Liver (tissue), 9 donors: ENCODE results near the gene ASAP2.

GRCh38 chr2:8140963-8141960 is 540.6 kb upstream of the ID2 start:
- PRO-cap, 5 experiments: peak in 2 of 5 experiments; most common plus-strand start chr2:8141554 (in 1); most common minus-strand start chr2:8141415 (in 1)
- RAMPAGE, long total RNA, 2 experiments: no peak in any of the 2 experiments
- RRBS: no CpG with 5 or more reads among the region's 6 CpGs

DNA sequence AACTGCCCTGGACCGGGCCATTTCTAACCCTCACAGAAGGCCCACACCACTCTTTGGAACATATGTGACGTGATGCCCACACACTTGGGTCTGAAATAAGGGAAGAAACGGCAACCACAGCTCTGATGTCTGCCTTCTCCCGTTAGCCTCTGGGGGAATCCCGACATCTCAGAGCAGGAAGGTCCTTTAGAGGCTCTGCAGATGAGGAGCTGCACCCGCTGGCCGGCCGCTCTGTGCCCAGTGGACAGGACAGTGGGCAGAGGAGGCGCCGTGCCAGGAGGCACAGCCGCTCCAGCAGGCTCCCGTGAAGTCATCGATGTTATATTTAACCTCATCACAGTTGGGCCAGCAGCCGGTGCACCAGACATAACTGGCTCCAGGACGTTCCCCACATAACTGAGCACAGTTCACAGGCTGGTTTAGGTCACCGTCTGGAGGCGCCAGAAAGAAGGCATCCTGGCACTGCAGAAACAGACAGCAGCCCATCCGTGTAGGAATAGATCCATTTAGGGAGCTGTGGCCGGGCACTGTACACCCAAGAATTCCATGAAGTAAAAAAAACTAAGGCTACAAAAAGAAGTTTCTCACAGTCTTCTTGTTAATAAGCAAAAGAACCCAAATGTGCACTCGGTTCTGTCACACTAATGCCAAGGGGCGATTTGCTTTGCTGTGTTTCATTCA is 461.8 kb upstream of the ID2 start:
- PRO-cap, 5 experiments: no peak in any of the 5 experiments
- RAMPAGE, long total RNA, 2 experiments: no peak in any of the 2 experiments
- RRBS: 100% methylated on average over 1 of the region's 21 CpGs

DNA sequence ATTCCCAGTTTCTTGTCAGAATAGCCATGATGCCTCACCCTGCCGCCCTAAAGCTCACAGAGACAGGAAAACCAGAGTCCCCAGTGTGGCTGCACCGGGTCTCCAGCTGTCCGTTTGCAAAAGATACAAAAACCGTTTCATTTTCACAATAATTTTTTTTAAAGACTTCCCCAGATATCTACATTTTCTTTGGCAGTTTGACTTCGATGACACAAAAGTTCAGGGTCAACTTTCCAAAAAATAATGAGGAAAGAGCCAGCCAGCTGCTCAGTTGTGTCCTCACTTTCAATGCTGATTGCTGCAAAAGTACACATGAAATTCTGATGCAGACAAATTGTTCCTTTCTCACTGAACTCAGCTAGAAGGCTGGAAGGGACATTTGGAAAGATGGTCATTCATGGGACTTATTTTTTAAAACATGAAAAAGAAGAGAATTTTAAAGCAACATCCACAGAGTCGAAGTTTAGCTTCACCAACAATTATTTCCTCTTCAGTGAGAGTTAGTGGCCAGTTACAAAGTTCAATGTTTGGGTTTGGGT is 442.9 kb upstream of the ID2 start:
- PRO-cap, 5 experiments: peak in 5 of 5 experiments; most common plus-strand start position 361 of the sequence (in 2); most common minus-strand start position 116 of the sequence (in 5)
- RAMPAGE, long total RNA, 2 experiments: no peak in any of the 2 experiments
- RRBS: no CpG with 5 or more reads among the region's 6 CpGs

- PRO-cap, 5 experiments: no peak in any of the 5 experiments
- RAMPAGE, long total RNA, 2 experiments: no peak in any of the 2 experiments
- RRBS: no CpG with 5 or more reads among the region's 7 CpGs
Observed at GRCh38 chr2:8379960-8380487, 301.8 kb upstream of the ID2 start.

- PRO-cap, 5 experiments: no peak in any of the 5 experiments
- RAMPAGE, long total RNA, 2 experiments: no peak in any of the 2 experiments
- RRBS: no CpG with 5 or more reads among the region's 4 CpGs
Observed at GRCh38 chr2:8409227-8409575, 272.7 kb upstream of the ID2 start.

- PRO-cap, 5 experiments: no peak in any of the 5 experiments
- RAMPAGE, long total RNA, 2 experiments: no peak in any of the 2 experiments
- RRBS: no CpG with 5 or more reads among the region's 10 CpGs
Observed at GRCh38 chr2:8411642-8412028, 270.2 kb upstream of the ID2 start.

DNA sequence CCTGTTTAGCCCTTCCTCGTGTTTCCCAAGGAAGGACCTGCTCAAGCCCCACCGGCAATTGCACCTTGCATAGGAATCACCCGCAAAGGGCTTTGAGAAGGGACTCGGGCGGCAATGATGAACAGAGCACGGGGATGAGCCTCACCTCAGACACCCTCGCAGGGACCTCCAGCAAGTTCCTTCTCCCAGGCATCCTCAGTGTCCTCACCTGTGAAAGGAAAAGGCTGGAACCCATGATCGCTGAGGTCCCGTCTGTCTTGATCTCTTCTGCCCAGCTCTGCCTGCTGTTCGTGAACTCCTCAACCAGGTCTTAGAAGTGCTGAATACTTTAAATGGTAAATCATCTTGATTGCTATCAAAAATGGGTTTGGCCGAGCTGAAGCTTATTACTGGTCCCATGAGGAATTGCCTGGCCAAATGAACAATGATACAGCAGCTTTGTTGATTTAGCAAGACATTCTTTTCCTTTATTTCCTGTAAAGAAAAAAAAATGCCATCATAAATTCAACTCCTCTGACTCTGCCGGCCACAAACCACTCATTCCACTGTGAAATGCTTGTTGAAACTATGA is 74.4 kb upstream of the ID2 start:
- PRO-cap, 5 experiments: no peak in any of the 5 experiments
- RAMPAGE, long total RNA, 2 experiments: no peak in any of the 2 experiments
- RRBS: no CpG with 5 or more reads among the region's 12 CpGs

- PRO-cap, 5 experiments: peak in 1 of 5 experiments; most common plus-strand start chr2:8627269 (in 1)
- RAMPAGE, long total RNA, 2 experiments: start-site peak on the minus strand in 1 of 2 experiments, at chr2:8627169-8627261 at its widest, 6 reads per replicate
- RRBS: 60% methylated on average over 1 of the region's 18 CpGs
Observed at GRCh38 chr2:8626920-8627573, 54.8 kb upstream of the ID2 start.

DNA sequence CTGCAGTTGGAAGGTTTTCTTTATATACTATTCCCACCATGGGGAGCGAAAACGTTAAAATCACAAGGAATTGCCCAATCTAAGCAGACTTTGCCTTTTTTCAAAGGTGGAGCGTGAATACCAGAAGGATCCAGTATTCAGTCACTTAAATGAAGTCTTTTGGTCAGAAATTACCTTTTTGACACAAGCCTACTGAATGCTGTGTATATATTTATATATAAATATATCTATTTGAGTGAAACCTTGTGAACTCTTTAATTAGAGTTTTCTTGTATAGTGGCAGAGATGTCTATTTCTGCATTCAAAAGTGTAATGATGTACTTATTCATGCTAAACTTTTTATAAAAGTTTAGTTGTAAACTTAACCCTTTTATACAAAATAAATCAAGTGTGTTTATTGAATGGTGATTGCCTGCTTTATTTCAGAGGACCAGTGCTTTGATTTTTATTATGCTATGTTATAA is 2.1 kb downstream of the ID2 start:
- PRO-cap, 5 experiments: no peak in any of the 5 experiments
- RAMPAGE, long total RNA, 2 experiments: no peak in any of the 2 experiments
- RRBS: no CpG with 5 or more reads among the region's 3 CpGs

- PRO-cap, 5 experiments: peak in 2 of 5 experiments; most common plus-strand start chr2:8821551 (in 2); most common minus-strand start chr2:8821354 (in 1)
- RAMPAGE, long total RNA, 2 experiments: no peak in any of the 2 experiments
- RRBS: no CpG with 5 or more reads among the region's 4 CpGs
Observed at GRCh38 chr2:8821151-8821624, 16.2 kb downstream of the KIDINS220 start.

DNA sequence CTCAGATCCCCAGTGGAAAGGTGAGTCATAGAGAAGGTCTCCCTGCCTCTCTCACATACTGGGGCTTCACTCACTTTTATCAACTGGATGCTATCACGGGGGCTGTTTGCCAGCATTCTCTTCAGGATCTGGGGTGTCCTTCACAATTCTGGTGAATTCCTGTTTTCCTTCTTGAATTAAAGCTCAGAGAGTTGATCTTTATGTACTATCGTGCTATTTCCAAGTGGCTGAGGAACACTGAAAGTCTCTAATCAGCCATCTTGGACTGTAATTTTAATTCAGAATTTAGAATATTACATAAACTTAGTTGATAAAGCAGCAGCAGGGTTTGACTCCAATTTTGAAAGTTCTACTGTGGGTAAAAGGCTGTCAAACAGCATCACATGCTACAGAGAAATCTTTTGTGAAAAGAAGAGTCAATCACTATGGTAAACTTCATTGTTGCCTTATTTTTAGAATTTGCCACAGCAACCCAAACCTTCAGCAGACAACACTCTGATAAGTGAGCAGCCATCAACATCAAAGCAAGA is 48.1 kb downstream of the MBOAT2 start:
- PRO-cap, 5 experiments: no peak in any of the 5 experiments
- RAMPAGE, long total RNA, 2 experiments: no peak in any of the 2 experiments
- RRBS: no CpG with 5 or more reads among the region's 2 CpGs

DNA sequence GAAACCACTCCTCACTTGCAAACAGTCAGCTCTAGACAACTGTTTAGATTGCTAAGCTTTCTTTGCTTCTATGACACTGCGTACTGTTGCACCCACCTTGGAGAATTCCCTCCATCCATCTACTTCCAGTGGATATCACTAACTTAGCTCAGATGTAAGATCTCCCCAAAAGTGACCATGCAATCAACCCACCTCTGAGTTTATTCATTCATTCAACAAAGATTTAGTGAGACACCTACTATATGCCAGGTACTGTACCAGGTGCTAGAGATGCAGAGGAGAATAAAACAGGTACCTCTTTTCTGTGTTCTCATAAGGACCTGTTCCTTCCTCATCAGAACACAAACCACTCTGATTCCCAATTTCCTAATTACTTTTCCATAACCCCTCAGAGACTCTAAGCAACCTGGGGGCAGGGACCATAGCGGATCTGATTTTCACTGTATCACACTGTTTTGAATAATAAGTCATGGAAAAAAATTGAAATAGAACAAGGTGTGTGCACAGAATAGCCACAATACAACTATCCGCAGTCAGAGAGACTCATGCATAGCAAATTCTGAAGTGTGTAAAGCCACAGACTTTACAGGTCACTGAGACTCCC is 20.9 kb downstream of the MBOAT2 start:
- PRO-cap, 5 experiments: no peak in any of the 5 experiments
- RAMPAGE, long total RNA, 2 experiments: no peak in any of the 2 experiments
- RRBS: no CpG with 5 or more reads among the region's 3 CpGs

GRCh38 chr2:9002570-9003358 is 720 bp downstream of the MBOAT2 start:
- PRO-cap, 5 experiments: no peak in any of the 5 experiments
- RAMPAGE, long total RNA, 2 experiments: no peak in any of the 2 experiments
- RRBS: 7% methylated on average over 26 of the region's 46 CpGs

DNA sequence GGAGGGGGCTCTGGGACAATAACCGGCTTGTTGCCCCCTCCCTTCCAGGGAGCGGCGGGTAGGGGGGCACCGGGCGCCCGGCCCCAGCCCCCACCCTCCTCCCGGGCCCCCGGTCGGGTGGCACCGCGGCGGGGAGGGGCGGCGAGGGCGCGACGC is 247 bp downstream of the MBOAT2 start:
- PRO-cap, 5 experiments: no peak in any of the 5 experiments
- RAMPAGE, long total RNA, 2 experiments: no peak in any of the 2 experiments
- RRBS: 5% methylated on average over 14 of the region's 17 CpGs

DNA sequence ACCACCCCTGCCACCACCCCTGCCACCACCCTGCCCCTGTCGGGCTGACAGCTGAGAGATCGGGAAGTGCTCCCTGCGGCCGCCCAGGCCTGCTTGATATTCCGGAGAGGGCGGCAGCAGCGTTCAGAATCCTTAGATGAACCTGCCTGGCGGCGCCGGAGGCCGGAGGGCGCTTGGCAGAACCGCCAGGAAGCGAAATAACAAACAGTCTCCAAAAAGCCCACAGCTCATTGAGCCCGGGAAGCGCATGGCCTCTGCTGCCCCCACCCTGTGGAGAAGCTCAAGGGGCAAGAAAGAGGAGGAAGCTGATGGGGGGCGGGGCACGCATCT is 92.2 kb upstream of the MBOAT2 start:
- PRO-cap, 5 experiments: no peak in any of the 5 experiments
- RAMPAGE, long total RNA, 2 experiments: no peak in any of the 2 experiments
- RRBS: 17% methylated on average over 11 of the region's 18 CpGs

GRCh38 chr2:9112099-9112825 is 94.3 kb upstream of the ASAP2 start:
- PRO-cap, 5 experiments: no peak in any of the 5 experiments
- RAMPAGE, long total RNA, 2 experiments: no peak in any of the 2 experiments
- RRBS: 56% methylated on average over 7 of the region's 23 CpGs

DNA sequence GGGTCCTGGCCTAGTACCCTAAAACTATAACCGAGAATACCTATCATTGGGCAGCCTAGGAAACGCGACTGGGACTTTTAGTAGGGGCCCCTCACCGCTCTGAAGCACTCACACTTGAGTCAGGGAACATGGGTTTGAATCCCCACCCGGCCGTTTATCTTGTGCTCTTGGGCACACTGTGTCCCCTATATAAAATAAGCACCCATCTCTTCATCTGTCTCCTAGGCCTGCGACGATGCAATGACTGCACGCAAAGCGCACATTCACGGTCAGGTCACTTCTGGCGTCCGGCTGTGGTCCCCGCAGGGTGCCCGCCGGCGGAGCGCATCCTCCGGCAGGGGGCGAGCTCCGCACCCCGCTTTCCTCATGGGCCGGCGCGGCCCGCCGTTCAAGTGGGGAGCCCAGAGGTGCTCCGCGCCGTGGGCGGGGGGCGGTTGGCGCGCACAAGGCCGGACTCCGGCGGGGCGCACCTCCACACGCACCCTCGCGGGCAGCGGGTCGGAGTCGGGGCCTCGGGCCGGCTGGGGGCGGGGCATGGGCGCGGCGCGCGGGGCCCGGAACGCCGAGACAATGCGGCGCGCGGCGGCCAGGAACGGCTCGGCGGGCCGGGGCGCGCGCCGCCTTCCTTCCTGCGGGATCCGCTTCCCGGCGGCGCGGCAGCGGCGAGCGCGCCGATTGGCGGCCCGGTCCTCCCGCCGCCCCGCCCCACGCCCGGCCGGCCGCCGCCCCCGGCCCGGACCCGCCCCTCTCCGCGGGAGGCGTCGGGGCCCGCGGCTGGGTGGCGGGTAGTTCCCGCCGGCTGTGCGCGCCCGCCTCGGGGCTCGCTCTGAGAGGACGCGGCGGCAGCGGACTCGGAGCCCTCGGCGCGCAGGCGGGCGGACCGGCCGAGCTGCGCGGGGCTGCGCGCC is at the start of gene ASAP2:
ASAP2 (plus strand) TSS at position 788 of the 908 bp plus-strand sequence.
- PRO-cap, 5 experiments: peak in 5 of 5 experiments; most common plus-strand start position 788 of the sequence (in 5); most common minus-strand start position 828 of the sequence (in 3)
- RAMPAGE, long total RNA, 2 experiments: no peak in any of the 2 experiments
- RRBS: 2% methylated on average over 83 of the region's 122 CpGs

DNA sequence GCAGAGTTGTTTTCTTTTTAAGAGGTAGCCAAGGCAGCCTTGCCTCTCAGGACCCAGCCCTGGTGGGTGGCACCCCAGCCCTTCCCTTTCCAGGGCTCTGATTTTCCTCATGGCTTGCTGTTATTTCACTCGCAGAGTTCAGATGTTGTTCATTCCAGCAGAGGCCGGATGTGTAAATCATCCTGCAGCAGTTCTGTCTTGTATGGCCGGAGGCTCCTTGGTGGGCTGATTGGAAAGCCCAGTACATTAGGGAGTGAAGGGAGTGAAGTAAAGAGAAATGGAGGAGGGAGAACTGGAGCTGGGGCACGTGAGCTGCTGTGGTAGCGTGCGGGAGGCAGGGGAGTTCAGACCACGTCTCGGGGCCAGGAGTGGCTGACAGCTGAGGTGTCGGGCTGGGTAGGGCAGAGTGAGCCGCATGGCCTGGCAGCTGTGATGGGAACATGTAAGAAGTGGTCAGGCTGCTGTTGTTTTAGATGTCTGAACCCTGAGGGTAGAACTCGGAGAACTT is 28.8 kb downstream of the ASAP2 start:
- PRO-cap, 5 experiments: no peak in any of the 5 experiments
- RAMPAGE, long total RNA, 2 experiments: no peak in any of the 2 experiments
- RRBS: no CpG with 5 or more reads among the region's 11 CpGs

GRCh38 chr2:9249230-9249832 is 42.7 kb downstream of the ASAP2 start:
- PRO-cap, 5 experiments: no peak in any of the 5 experiments
- RAMPAGE, long total RNA, 2 experiments: no peak in any of the 2 experiments
- RRBS: no CpG with 5 or more reads among the region's 11 CpGs

- PRO-cap, 5 experiments: no peak in any of the 5 experiments
- RAMPAGE, long total RNA, 2 experiments: no peak in any of the 2 experiments
- RRBS: no CpG with 5 or more reads among the region's 18 CpGs
Observed at GRCh38 chr2:9262489-9263368, 56.1 kb downstream of the ASAP2 start.